B cell (primary cell): Measurements from ENCODE around the gene SLC23A1.

- PRO-cap: no peak
- CAGE, long polyA plus RNA: no peak
Measured at GRCh38 chr5:138725154-138725724, 28.0 kb upstream of the CTNNA1 start.

- PRO-cap: no peak
- CAGE, long polyA plus RNA: no peak
Measured at GRCh38 chr5:138742373-138742764, 10.9 kb upstream of the CTNNA1 start.

DNA sequence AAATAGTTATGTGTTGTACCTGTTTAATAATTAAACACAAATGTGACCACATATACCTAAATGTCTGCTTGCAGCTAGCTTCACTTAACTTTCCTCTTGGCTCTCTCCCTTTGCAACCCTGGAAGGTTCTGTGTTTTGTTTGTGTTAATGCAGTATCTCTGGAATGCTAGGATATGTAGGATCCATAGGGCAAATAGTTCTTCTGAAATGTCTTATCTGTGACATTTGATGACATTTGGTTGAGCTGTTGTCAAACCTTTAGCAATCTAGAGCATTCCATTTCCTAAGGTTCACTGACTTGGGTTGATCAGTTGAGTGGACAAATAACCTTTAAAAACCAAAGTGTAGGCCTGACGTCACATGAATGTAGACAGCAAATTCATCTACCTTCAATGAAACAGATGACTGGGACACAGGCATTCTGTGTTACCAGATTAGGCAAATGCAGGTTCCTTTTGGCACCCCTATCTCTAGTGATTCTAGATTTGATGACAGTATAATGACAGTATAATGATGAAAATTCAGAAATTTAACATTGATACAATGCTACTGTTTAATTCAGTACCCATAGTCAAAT is 21.9 kb downstream of the CTNNA1 start:
- PRO-cap: no peak
- CAGE, long polyA plus RNA: no peak

DNA sequence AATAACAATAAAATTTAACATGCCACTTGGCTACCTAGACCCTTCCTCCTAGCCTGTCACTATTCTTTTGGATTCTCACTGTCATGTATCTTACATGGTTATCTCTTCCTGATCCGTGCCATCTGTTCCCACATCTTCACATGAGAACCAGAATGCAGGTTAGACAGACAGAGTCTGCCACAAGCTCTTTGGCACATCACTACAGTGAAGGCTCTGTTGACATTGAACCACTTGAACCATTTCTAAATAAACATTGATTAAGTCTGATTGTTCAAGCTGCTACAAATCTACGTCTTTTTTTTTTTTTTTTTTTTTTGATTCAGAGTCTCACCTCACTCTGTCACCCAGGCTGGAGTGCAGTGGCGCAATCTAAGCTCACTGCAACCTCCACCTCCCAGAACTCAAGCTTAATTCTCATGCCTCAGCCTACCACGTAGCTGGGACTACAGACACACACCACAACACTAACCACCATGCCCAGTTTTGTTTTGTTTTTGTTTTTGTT is 85.0 kb upstream of the LRRTM2 start:
- PRO-cap: no peak
- CAGE, long polyA plus RNA: no peak

- PRO-cap: no peak
- CAGE, long polyA plus RNA: no peak
Measured at GRCh38 chr5:139012157-139012385, 136.9 kb upstream of the LRRTM2 start.

DNA sequence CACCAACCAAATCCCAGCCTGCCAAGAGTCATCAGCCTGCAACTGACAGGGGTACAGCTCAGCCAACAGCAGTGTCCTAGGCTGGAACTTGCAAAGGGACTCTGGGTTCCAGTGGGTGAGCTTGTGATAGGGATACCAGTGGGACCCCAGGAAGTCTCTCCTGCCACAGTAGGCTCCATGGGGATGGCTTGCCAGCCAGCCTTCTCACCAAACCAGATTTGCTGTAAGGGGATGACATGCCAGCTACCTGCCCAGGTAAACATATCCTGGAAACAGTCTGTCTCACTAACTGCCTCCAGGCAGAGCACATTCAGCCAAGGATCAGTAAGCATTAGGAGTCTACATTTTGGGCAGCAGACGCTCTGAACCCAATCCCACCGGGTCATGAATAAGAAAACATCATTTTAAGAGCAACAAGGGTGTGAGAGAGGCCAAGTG is 49.9 kb downstream of the SIL1 start:
- PRO-cap: no peak
- CAGE, long polyA plus RNA: no peak

DNA sequence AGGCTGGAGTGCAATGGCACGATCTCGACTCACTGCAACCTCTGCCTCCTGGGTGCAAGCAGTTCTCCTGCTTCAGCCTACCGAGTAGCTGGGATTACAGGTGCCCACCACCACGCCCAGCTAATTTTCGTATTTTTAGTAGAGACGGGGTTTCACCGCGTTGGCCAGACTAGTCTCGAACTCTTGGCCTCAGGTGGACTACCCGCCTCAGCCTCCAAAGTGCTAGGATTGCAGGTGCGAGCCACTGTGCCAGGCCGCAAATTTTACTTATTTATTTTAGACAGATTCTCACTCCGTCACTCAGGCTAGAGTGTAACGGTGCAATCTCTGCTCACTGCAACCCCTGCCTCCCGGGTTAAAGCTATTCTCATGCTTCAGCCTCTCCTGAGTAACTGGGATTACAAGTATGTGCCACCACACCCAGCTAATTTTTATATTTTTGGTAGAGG is 22.8 kb downstream of the MATR3 start:
- PRO-cap: no peak
- CAGE, long polyA plus RNA: no peak

GRCh38 chr5:139363802-139364328 is 19.2 kb downstream of the SLC23A1 start:
- PRO-cap: no peak
- CAGE, long polyA plus RNA: no peak

DNA sequence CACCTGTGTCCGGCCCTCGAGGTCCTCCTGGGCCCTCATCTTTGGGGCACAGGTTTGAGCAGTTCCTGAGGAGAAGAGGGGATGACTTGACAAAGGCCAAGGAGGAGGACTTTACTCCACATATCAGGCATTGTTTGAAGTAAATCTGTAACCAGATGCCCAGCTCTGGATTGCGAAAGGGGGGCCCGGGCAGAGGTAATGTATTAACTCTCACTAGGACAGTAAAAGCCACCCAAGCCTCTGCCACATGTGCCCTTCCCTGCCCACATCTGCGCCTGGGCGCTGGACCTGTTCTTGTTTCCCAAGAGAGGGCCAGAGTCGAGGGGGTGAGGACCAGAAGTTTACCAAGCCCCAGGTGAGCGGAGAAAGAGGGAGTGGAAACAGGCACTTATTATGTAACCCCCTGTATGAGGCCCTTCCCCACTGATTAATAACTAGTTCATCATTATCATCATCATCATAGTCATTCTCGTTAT is at the start of gene SLC23A1:
TSS of gene SLC23A1 (minus strand) at position 83 of the 476 bp plus-strand sequence.
- PRO-cap: no peak
- CAGE, long polyA plus RNA: no peak

DNA sequence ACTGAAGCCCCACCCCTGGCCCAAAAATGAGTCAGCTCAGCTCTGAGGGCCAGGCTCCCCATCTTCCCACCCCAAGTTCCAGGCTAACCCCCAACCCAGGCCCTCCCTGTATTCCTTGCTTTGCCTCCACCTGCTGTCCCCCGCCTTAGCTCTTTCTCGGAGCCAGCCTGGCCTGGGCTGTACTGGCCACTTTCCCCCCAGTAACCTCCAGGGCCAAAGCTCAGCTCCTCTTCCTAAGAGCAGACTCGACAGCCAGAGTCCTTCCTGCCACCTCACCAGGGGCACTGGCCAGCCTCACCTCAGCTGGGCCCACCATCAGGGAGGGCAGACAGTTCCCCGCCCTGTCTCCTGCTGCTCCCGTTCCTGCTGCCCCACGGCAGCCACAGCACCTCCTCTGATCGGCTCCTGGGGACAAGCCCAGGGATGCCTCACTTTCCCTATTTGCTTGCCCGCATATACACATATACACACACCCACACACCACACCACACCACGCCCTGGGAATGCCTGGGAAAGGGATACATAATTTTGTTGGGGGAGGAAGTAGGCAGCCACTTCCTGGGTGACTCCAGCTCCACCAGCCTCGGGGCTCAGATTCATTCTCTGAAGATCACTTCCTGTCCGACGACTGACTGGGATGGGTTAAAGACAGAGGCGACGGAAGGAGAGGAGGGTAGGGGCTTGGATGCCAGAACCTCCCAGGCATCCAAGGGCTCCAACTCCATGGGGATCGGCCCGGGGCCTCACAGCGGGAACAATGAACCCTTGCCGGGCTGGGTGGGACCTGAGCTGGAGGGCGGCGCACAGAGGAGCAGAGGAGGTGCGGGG is 1.8 kb upstream of the MZB1 start:
- PRO-cap: no peak
- CAGE, long polyA plus RNA: no peak

- PRO-cap: no peak
- CAGE, long polyA plus RNA: no peak
Measured at GRCh38 chr5:139419294-139420089, 15.6 kb upstream of the SPATA24 start.

GRCh38 chr5:139461200-139461579 is 1.4 kb downstream of the ECSCR start:
- PRO-cap: no peak
- CAGE, long polyA plus RNA: no peak

GRCh38 chr5:139637260-139638104 is 10.7 kb upstream of the CXXC5 start:
- PRO-cap: bidirectional peak, plus-strand start at chr5:139637577, minus-strand start at chr5:139637493; bidirectional peak, plus-strand start at chr5:139637896, minus-strand start at chr5:139637788
- CAGE, long polyA plus RNA: no peak

- PRO-cap: no peak
- CAGE, long polyA plus RNA: no peak
Measured at GRCh38 chr5:139643417-139644524, 4.4 kb upstream of the CXXC5 start.

DNA sequence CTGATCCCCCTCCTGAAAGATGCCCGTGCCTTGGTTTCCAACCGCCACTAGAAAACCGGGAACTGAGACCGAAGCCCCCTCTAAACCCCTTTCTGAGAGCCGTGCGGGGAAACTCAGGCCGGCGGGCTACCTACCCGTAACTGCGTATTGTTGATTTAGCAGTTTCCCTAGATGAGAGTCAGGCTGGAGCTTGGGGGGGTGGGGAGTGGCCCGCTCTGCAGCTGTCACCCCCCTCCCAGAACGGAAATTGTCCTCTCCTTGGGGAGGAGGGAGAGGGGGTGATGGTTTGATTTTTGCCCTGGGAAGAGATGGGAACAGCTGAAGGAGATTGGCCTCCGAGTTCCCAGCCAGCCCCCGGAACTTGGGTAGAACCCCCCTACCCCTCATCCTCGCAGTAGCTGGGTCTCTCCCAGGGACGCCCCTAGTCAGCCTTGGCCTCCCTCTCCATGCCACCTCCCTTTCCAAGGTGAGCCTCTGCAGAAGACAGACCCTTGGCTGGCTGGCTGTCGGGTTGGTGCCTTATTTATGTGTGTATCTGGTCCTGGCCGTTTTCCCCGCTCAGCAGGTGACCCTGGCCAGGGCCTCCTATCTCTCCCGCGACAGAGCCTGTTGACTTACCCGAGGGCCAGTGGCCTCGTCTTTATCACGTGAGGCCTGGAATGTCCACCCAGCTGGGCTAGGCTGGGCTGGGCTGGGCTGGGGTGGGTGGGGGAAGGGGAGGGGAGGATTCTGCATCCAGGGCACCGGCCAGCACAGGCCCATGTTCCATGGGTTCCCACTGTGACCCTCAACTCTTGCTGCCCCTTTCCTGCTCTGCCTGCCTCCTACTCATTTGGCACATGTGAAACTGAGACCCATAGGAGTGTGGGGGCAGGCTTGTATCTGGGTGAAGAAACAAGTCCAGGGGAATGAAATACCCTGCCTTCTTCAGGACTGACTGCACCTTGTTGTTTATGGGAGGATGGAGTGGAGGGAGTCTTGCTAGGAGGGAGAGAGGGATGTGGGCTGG is 2.9 kb downstream of the CXXC5 start:
- PRO-cap: unidirectional peak, minus-strand start at position 142 of the sequence
- CAGE, long polyA plus RNA: no peak

- PRO-cap: bidirectional peak, plus-strand start at chr5:139670530, minus-strand start at chr5:139670537; bidirectional peak, plus-strand start at chr5:139670704, minus-strand start at chr5:139670589
- CAGE, long polyA plus RNA: no peak
Measured at GRCh38 chr5:139670434-139671014, 22.4 kb downstream of the CXXC5 start.

- PRO-cap: no peak
- CAGE, long polyA plus RNA: no peak
Measured at GRCh38 chr5:139744880-139745794, 50.5 kb upstream of the PSD2 start.

GRCh38 chr5:139765499-139766113 is 30.0 kb upstream of the PSD2 start:
- PRO-cap: unidirectional peak, plus-strand start at chr5:139765657
- CAGE, long polyA plus RNA: no peak

GRCh38 chr5:139787300-139788580 is 7.9 kb upstream of the PSD2 start:
- PRO-cap: no peak
- CAGE, long polyA plus RNA: no peak

GRCh38 chr5:139788581-139788918 is 7.1 kb upstream of the PSD2 start:
- PRO-cap: no peak
- CAGE, long polyA plus RNA: no peak